Daoy (cell line): ENCODE measurements around the genes LIMCH1 and SLC10A4.

- RAMPAGE, long total RNA = start-site peak on the plus strand at chr4:41360751-41360812, 26 and 19 reads in 2 replicates
These were observed 103.8 kb downstream of the UCHL1 start for GRCh38 chr4:41360235-41361175.

DNA sequence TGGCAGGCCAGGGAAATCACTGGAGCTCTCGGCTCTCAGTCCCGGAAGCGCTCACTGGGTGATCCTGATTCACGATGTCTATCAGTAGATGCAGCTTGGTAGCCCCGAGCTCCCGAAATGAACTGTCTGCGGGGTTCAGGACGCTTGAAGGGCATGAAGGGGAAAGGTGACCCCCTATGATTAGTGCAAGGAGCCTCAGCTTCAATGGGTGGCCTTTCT is 104.8 kb downstream of the UCHL1 start:
- RAMPAGE, long total RNA = no peak

- RAMPAGE, long total RNA = no peak
These were observed at the start of gene LIMCH1 for GRCh38 chr4:41537826-41538641. TSS of gene LIMCH1 (plus strand) at chr4:41538157.

- RAMPAGE, long total RNA = no peak
These were observed 32.8 kb downstream of the LIMCH1 start for GRCh38 chr4:41570361-41571563.

DNA sequence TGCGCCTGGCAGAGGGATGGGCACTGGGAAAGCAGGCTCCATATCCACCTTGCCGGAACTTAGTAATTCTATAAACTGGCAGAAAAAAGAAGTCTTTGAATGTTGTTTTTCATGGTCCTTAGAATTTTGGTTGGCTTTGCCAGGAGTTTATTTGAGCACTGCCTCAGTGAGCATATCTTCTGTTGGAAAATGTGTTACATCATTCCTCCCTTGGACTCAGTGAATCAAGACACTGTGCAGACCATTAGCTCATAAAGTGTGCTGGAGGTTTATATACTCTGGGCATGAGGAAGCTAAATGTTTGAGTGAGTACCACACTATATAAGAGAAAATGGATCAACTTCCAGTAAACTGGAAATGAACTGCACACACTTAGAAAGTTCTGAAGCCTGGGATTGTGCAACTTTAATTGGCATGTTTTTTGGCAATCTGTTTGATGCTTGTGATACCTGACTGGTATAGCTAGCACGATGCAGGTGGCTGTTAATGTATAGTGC is 75.8 kb downstream of the LIMCH1 start:
- RAMPAGE, long total RNA = no peak

- RAMPAGE, long total RNA = no peak
These were observed 52.9 kb downstream of the SLC30A9 start for GRCh38 chr4:42043085-42043779.

DNA sequence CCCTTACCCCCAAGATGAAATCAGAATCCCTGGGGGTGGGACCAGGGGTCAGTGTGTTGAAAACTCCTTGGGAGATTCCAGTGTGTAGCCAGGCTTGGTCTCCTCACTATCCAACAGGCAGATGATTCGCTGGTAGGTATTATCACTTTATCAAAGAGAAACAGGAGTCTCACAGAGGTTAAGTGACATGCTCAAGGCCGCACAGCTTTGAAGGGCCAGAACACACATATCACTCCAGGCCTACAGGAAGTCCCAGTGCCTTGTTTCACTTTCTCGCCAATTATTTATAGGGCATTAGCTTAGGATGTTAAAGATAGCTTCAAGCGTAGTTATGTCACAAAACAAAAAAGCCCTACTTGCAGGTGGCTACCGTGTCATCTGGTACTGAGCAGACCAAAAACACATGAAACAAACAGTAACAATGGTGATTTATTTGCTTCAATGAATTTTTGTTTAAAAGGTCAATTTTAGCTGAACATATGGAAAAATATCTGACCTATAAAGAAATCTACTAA is 13.2 kb downstream of the ATP8A1 start:
- RAMPAGE, long total RNA = no peak

DNA sequence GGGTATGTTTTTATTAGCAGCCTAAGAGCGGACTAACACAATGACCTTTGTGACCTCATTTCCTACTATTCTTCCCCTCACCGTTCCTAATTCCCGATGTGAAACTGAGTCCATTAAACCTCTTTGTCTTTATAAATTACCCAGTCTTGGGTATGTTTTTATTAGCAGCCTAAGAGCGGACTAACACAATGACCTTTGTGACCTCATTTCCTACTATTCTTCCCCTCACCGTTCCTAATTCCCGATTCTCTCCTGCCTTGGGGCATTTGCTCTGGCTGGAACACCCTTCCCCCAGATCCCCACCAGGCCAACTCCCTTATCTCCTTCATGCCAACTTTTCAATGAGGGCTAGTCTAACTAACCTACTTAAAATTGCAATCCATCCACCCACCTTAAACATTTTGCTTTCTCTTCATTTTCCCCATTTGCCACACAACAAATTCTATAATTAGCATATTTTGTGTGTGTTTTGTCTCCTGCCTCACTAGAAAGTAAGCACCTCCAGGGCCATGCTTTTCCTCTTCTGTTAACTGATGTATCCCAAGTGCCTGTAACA is 4.0 kb downstream of the ATP8A1 start:
- RAMPAGE, long total RNA = no peak

- RAMPAGE, long total RNA = no peak
These were observed 408.1 kb downstream of the GRXCR1 start for GRCh38 chr4:43300675-43300874.

- RAMPAGE, long total RNA = no peak
These were observed 431.9 kb downstream of the KCTD8 start for GRCh38 chr4:44016547-44017347.

DNA sequence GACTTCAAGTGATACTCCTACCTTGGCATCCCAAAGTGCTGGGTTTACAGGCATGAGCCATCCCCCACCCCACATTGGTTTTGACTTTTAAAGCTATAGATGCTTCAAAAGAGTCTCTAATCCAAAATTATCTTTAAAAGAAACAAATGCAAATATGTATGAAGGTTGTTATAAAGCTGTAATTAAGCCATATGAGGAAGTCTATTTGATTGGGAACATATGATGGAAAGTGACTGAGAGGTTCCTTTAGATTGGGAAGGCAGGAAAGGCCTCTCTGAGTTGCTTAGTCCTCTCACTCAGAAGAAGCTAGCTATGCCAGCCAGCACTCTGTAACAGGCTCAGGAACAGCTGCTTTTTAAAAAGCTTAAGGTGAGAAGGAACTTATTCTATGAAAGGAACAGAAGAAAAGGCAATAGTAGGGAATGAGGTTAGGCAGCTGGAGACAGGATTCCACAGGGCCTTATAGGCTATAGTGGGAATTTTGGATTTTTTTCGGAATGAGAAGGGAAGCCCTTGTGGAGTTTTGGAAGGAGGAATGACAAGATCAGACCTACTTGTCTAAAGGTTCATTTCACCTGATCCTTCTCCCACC is 2.8 kb downstream of the NIPAL1 start:
- RAMPAGE, long total RNA = no peak

- RAMPAGE, long total RNA = no peak
These were observed 14.4 kb downstream of the TEC start for GRCh38 chr4:48255138-48255746.

GRCh38 chr4:48482887-48483703 is at the start of gene SLC10A4:
TSS of gene SLC10A4 (plus strand) at chr4:48483343.
- RAMPAGE, long total RNA = no peak

- RAMPAGE, long total RNA = no peak
These were observed 24.8 kb upstream of the FRYL start for GRCh38 chr4:48804931-48805276.

- RAMPAGE, long total RNA = no peak
These were observed 3.0 kb upstream of the OCIAD2 start for GRCh38 chr4:48909512-48909990.

DNA sequence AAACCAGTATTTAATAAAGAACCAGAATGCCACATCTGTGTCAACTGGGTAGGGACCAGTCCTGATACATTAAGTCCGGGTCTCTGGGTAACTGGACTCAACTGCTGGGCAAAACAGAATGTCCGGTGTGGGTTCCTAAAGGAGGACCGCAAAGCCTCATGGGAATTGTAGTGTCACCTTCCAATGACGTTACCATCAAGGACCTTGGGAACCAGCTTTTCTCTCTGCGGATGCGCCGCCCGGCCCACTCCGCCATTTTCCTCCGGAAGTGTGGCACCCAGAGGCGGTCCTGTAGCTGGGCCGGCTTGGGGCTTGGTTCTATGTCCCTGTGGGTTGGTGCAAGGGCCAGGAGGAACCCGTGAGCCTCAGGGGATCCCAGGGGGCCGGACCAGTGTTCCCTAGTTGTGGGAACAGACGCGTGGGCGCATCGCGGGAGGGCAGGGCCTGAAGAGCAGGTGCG is 175.0 kb downstream of the CWH43 start:
- RAMPAGE, long total RNA = no peak

DNA sequence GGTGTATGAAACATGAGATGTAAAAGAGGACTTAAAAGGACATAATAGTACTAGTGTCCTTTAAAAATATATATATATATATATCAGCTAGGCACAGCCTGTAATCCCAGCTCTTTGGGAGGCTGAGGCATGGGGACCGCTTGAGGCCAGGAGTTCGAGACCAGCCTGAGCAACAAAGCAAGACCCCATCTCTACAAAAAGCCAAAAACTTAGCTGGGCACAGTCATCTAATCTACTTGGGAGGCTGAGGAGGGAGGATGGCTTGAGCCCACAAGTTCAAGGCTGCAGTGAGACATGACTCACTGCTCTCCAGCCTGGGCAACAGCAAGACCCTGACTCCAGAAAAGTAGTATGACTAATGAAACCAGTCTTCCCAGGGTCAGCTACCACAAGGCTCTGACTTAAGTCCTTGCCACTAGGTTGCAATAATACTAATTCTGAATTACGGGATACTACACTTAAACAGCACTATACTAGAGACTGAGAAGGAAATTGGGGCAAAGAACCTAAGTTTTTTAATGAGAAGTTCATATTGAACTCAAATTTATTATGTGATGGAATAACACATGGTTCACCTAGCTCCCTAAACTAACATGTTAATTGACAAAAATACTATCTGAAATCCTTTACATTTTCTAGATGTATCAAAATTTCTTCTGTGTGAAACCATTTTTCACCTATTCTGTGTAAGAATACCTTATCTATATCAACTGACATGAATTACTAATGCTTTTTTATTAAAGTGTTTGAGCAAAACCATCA is 33.0 kb downstream of the ERVMER34-1 start:
- RAMPAGE, long total RNA = no peak

DNA sequence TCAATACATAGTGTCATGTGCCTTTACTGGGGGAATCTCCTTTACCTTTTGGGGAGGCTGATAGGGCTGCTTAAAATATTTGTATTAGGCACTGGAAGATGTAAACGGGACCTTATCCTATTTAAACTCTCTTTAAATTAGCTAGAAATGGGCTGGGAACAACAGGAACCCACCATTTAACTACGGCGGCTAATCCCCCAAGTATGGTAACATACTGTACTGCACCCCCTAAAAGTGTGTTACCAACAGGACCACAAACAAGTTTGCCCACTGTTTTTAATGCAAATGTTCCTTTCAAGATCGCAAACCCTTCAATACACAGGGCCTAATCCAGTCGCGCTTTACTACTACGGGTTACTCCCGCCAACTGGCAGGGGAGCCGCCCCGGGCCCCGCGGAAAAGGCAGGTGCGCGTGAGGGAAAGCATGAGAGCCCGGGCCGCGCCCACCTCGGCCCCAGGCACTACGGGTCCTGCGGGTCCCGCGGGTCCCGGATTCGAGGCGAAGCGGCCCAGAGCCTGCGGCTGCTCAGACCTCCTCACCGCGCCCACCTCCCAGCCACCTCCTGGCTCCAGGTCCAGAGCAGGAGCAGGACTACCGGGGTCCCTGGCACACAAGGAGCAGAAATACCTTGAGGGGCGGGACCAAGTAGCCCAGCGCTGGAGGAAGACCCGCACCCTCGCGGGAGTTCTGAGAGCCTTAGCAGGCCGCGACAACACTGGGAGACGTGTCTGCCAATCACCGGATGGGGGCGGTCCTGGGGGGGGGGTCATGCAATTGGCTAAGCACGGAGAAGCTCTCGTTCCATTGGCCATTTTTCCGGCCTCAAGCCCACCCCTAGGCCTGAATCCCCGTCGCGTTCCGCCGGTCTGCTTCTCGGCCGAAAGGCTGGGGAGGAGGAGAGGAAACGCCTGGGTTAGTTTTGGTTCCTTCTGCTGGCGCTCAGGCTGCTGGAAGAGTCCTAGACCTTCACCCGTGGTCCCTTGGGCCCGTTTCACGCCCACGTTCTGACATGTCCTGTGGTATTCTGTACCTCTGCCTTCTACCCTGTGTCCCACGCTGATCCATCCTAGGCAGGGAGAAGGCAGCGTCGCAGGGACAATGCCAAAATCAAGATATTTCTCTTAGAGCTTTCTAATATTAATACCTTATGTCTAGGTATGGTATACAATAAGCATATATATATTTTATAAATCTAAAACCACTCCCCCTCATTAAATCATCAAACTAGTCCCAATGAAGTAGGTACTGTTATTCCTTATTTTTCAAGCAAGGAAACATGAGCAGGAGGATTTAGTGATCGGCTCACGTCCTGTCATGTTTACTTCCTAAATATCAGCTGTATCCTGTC is 29.1 kb downstream of the ERVMER34-1 start:
- RAMPAGE, long total RNA = no peak

GRCh38 chr4:52853290-52853730 is 8.8 kb upstream of the RASL11B start:
- RAMPAGE, long total RNA = no peak

- RAMPAGE, long total RNA = no peak
These were observed 997 bp downstream of the RASL11B start for GRCh38 chr4:52863054-52863573.